Bronchus (tissue), 1 donor: Measurements from ENCODE around the genes ADGRD2 and RABEPK.

- PRO-cap = no peak
These were observed 65.0 kb downstream of the GPR21 start for GRCh38 chr9:123098404-123098996.

GRCh38 chr9:123104135-123104545 is 70.7 kb downstream of the GPR21 start:
- PRO-cap = no peak

DNA sequence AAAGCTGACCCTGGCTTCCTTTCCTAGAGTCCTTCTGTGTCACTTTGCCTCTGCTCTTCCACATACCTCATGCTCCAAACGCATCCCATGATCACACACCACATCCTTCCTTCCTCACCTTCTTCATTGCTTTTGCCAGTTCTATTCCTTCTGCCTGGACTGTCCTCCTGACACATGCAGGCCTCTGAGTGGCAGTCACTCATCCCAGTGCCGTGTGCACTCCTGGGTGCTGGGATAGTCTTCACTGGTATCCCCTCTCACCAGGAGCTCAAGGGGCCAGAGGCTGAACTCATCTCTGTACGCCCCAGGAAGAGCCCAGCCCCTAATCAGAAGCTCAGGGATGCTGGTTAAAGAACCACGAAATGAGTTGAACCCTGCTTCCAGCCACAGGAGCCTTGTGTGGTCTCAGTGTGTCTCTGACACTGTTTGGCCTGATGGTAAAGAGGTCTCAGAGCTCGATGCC is 105.1 kb downstream of the CRB2 start:
- PRO-cap = no peak

- PRO-cap = no peak
These were observed 286.6 kb downstream of the CRB2 start for GRCh38 chr9:123642377-123643141.

- PRO-cap = no peak
These were observed 6.3 kb downstream of the DENND1A start for GRCh38 chr9:123923627-123924089.

- PRO-cap = unidirectional peak, minus-strand start at chr9:124045690
These were observed 33.9 kb downstream of the LHX2 start for GRCh38 chr9:124045462-124045938.

DNA sequence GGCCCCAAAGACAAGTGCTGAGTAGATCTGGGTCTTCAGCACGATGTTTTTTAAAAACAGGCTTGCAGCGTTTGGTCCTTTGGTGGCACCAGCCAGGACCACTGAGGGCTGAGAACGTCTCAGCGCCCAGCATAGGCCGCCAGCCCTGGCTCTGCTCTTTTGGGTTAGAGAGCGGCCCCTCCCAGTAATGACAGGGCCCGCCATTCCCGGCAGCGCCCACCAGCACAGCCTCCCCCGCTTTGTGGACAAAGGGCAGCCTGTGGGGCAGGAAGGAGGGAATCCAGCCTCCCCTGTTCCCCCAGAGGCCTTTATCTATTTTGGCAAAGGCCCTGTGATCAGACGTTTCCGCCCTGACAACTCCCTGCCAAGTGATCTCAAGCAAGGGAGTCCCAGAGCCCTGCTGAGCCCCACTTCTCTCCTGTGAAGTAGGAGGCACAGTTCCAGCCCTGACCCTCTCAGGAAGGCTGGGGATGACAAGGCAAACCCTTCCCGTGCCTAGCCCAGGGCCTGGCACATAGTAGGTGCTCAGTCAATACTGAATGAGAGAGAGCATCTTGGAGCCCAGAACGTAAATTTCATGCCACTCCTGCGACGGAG is 25.1 kb downstream of the NEK6 start:
- PRO-cap = unidirectional peak, minus-strand start at position 133 of the sequence

DNA sequence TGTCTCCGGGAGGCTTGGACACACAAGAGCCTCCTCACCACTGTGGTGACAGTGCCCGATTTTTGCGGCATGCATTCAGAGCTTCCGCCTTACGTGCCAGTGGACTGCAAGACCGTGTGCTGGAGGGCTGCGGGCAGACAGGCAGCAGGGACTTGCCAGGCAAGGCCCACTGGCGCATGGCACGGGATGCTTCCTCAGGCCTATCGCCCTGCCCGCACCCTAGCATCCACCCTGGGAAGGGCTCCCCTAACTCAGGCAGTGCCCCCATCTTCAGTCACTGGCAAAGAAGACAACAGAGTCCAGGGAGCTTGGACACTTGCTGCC is 60.4 kb downstream of the PSMB7 start:
- PRO-cap = no peak

- PRO-cap = unidirectional peak, plus-strand start at chr9:124355724
These were observed 59.8 kb downstream of the PSMB7 start for GRCh38 chr9:124355289-124355970.

DNA sequence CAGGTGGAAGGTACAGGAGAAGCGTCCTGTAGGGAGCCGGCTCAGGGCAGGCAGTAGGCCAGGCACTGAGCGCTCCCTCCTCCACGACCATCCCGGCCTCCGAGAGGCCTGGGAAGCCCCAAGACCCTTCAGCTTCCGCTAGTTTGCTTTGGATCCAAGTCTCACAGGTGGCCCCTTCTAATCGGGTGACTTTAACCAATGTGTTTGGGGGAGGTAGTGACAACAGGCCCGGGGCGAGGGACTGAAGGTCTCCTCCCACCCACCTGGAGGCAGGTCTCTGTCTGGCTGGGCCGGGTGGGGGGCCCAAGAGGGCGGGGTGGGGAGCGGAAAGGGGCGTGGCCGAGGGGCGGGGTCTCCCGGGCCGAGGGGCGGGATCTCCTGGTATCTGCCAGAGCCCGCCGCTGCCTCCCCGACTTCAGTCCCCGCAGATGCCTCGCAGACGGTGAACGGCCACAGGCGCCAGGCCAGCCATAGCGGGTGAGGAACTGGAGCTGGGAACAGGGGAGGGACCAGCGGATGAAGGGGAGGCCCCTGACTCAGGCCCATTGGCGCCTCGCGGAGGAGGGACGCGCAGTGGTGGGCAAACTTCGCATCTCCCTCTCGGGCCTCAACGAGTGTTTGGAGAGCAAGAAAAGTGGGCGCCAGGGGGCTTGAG is at the start of gene ADGRD2:
ADGRD2 (plus strand) TSS at position 418 of the 655 bp plus-strand sequence.
- PRO-cap = no peak

DNA sequence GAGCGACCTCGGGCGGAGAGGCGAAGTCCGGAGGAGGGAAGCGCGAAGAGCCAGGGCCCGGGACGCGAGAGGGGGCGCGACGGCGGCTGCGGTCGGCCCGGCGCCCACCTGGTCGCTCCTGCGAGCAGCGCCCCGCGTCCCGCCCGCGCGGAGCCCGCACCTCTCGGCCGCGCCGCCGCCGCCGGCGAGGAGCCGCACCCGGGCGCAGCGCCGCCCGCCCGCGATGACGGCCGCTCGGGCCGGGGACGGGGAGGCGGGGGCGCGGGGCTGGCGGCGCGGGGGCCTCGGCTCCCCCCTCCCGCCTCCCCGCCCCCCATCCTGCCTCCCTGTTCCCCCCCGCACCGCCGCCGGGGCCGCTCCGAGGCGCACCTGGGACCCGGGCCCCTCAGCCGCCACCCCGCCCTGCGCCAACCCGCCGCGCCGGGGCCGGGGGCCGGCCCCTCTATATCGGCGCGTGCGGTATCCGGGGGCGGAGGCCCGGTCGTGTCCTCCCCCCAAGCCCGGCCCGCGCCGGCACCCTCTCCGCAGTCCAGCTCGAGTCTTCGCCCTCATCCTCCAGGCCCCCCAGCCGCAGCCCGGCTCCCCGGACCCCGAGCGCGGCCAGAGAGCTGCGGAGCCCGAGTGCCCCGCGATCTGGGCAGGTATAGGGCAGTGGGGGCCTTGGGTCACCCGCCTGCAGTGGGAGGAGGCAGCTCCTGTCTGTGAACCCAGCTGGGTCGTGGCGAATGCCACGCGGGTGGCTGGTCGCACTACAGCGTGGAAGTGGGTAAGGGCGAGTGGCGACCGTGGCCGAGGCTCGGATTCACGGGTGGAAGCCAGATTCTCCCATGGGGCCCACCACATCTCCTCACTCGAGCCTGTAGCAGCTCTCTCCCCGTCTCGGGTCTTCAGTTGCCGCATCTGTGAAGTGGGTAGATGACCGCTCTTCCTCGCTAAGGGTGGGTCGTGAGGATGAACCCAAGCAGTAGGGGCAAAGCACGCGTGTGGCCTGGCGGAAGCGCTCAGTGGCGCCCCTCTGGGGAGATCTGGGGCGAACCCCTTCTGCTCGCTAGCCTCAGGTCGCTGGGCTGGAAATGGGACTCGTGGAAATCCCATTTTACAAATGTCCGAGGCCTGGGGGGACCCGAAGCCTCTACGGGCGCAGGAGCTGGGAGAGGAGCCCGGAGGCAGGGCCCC is 2.2 kb downstream of the NR5A1 start:
- PRO-cap = no peak

DNA sequence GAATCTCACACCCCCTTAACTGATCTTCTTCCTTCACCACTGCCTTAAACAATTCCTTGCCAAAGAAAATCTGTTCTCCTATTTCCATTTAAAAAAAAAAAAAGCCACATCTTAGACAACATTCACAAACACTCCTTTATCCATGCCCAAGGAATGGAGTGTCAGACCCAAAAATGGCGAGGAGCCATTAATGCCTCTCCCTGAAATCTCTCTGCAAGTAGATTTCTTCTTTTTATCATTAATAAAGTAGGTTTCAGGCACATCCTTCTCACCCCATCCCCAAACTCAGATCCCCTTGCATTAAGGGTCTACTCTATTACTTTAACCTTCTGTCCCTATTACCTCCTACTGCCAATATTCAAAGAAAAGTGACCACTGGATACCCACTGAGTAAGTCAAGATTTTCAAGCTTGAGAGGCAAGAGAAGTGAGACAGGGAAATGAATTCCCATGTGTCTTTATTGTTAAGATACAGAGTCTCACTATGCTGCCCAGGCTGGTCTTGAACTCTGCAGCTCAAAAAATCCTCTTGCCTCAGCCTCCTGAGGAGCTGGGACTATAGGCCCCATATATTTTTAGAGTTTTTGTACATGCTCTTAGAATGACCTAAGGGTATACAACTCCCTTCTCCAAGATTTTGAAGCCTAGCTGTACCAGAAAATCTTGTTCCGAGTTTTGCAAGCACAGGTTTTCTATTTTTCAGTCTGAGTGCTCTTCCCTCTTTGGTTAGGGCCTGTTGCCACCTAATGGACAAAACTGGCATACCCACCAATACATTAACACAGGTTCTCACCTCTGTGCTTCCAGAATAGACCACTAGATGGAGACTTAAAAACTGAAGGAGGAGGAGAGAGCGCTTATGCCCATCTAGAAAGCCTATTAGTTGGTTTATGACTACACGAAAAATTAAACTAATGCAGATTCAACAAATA is 59.5 kb downstream of the NR6A1 start:
- PRO-cap = no peak

DNA sequence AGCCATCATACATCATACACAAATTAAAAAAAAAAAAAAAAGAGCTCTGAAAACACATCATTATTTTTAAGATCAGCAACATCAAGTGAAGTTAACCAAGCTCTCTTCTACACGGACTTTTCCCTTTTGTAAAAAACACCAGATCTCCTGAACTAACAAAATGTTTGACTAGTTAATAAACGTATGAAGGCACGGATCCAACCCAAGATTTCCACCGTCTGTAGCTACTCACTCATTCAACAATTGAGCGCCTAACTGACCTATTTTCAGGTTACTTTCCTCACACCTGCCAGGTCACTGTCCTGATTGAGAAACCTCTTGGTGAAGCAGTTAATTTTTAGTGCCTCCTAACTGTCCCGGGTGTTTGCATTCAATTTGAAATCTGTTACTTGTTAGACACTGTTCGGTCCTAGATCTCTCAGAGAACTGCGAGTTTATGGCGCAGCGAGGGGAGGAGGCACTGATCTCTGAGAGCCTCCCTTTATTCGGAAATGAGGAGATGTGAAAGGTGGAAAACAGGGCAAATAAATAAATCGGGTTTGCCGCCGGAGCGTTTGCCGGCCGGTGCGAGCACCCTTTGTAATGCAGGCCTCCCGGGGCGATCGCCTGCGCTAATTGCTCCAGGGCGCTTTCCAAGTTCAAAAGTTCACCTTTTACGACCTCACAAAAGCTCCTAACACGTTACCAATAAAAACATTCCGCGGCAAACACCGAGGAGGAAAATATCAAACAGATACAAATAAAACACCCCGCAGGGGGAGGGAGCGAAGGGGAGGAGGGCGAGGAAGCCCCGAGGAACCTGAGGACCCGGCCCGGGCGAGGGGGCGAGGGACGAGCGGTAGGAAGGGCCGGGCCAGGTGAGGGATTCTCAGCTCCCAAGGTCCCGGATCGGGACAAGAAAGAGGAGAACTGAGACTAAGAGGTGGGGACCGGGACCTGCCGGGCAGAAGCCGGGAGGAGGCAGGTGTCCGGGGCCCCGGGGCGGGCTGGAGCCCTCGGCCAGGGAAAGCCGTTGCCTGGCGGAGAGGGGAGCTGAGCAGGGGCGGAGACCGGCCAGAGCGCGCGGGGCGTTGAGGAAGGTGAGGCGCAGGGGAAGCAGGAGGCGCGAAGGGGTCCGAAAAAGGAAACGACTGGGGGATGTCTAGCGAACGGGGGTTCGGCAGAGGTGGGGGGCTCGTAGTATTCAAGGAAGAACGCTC is 1.5 kb downstream of the NR6A1 start:
- PRO-cap = no peak

DNA sequence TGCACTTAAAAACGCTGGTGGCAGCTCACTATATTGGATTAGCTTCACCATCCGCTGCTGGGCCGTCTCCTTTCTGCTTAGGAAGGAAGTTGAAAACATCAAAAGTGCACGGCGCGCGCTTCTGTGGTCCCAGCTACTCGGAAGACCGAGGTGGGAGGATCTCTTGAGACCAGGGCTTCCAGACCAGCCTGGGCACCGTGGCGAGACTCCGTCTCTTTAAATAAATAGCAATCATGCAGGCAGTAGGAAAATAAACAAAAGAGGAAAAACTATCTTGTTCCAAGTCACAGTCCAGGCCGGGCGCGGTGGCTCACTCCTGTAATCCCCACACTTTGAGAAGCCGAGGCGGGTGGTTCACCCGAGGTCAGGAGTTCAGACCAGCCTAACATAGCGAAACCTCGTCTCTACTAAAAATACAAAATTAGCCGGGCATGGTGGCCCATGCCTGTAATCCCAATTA is 847 bp upstream of the GOLGA1 start:
- PRO-cap = bidirectional peak, plus-strand start at position 335 of the sequence, minus-strand start at position 75 of the sequence

DNA sequence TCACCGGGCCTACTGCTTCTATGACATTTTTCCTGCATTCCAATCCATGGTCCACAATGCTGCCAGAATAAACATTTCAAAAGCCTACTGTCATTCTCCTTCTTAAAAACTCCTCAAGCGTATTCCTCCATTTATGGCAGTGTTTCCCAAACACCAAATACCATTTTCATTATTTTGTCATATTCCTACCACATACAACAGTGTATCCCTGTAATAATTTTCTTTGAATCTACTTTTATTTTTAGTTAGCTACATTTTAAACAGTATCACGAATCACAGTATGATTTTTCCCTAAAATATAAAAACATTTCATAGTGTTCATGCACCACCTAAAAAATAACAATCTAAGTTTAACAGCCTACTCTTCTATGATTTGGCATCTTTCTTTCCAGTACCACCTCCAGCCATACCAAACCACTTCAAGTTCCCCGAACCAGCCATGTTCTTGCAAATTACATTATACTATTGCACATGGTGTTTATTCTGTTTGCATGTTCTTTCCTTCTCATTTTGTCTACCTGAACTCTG is 6.3 kb downstream of the PPP6C start:
- PRO-cap = no peak

DNA sequence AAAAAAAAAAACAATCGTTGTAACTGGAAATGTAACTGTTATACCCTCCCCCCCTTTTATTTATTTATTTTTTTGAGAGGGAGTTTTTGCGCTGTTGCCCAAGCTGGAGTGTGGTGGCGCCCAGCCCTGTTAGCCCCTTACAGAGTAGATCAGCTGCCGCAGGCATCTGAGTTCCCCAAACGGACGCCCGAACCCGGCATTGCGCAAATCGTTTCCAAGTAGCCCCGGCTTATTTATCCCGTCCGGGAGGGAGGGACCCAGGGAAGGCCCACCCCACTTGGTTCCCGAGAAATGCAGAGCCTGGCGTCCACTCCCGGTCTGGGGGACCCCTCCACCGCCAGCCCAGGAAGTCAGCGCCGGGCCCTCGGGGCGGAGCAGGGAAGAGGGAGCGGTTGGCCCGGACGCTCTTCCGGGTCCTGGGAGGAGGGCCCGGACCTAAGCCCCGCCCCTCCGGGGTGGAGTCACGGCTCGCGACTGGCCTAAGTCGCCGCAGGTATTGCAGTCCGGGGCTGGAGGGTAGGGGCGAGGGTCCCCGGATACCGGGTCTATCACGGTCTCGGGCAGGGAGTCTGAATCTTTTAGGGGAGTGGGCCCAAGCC is at the start of gene RABEPK:
RABEPK (plus strand) TSS at position 458 of the 599 bp plus-strand sequence.
- PRO-cap = bidirectional peak, plus-strand start at position 501 of the sequence, minus-strand start at position 342 of the sequence

GRCh38 chr9:125237924-125238445 is 3.2 kb downstream of the HSPA5 start:
- PRO-cap = no peak

GRCh38 chr9:125238605-125239740 is 2.2 kb downstream of the HSPA5 start:
- PRO-cap = no peak

- PRO-cap = no peak
These were observed 674 bp downstream of the GAPVD1 start for GRCh38 chr9:125262179-125262820.

GRCh38 chr9:125288515-125289170 is 27.0 kb downstream of the GAPVD1 start:
- PRO-cap = no peak